A172 (cell line): ENCODE measurements around a stretch of chr6.

DNA sequence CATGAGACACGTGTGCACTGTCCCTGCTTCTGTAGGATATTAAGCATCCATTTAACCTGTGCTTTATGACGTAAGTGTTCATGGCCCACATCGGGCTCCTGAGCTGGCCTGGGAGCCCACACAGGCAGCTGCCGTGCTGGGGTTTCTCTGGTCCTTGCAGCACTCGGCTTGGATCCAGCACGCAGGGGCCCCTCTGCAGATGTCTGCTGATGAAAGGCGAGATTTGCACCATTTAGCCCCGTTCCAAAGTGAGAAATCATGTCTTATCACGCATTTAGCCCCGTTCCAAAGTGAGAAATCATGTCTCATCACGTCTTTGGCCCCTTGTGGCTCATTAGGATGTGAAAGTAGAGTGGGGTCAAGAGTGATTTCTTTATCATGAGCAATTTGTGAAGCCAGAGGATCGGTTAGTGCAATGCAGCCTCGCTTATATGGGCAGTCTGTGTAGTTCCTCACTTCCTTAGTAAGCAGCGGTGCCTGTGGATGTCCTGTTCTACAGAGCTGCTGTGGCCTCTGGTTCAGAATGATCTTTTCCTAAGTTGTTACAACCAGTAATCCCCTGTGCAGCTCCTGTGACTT lies 25.4 kb downstream of the DUSP22 start:
- RAMPAGE, long total RNA: no peak

- RAMPAGE, long total RNA: no peak
These were observed 33.1 kb upstream of the IRF4 start for GRCh38 chr6:358384-358905.

DNA sequence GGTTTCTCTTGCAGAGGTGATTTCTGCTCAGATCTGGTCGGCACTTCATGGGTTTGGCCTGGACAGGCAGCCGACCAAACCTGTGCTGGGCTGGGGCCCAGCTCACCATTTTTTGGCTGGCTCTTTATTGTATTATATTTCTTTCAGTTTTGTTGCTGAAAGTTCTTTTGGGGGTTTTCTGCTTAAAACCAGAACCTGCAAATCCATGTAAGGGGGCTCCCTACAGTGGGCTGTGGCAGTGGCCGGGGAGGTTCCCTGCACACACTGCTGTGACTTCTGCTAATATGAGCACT lies 21.5 kb upstream of the IRF4 start:
- RAMPAGE, long total RNA: no peak

- RAMPAGE, long total RNA: no peak
These were observed 15.4 kb upstream of the EXOC2 start for GRCh38 chr6:708278-708832.

DNA sequence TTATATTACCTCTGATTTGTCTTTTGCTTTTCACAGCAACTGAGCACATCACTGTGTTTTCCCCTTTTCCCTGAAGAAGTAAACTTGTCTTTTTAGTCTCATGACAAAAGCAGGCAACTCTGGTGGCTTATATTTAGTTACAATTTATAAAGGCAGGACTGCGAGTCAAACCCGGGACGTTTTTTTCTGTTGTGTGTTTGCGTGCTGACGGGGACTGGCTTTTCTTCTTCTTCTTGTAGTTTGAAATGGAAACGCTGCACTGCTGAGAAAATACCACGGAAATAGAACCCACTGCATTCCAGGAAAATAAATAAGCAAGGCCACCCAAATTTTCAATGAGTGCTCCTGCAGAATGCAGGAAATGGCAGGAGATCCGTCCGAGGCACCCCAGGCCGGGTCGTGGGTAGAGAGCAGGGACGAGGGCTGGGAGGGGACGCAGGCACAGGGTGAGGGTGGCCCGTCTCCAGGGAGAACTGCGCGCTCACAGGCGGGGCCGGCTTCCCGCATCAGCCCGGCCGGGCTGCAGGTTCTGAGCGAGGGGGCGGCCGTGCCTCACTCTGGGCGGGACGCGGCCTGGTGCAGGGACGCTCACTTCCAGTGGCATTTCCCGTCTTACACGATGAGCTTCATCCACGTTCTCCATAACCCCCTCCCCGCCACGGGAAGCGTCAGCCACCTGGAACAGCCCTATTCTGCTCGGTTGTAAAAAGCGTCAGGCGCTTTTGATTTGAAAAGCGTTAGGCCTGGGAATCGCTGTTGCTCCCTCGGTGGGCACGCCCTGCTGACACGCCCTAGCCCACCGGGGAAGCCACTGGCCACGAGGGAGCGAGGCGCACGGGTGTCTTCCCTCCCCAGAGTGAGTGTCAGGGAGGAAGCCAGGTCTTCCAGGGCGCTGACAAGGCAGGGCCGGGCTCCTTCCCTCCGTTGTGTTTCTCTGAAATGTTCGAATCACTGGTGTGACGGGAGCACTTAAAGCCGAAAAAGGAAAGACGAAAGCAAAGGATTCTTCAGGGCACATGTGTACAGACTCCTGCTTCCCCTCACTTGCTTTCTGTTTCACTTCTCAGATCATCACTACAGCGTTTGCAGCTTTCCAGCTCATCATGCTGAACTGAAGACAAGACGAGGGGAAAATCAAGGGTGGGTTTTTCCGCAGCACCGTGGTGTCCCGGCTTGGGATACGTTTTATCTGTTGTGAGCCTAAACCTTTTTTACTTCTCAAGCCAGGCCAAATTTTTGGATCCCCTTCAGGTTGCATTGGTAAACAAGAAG lies 18.0 kb upstream of the EXOC2 start:
- RAMPAGE, long total RNA: no peak

- RAMPAGE, long total RNA: no peak
These were observed 144.5 kb upstream of the EXOC2 start for GRCh38 chr6:837246-837937.

GRCh38 chr6:1383432-1384437 lies 5.6 kb upstream of the FOXF2 start:
- RAMPAGE, long total RNA: no peak

- RAMPAGE, long total RNA: no peak
These were observed 4.6 kb downstream of the FOXF2 start for GRCh38 chr6:1394019-1394292.

DNA sequence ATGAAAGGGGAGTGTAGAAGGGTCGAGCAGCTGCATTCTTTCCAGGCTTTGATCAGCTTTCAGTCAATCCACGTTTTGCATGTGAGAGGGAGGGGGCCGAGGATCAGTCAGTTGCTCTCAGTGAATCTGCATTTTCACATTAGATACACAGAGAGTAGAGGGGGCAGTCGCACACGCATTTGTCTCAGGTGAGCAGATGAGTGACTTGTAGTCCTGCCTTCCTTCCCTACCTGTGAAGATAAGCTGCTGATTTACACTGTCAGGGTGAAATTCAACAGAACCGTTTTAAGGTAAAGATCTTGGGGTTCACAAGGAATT lies 78.8 kb downstream of the FOXF2 start:
- RAMPAGE, long total RNA: no peak

DNA sequence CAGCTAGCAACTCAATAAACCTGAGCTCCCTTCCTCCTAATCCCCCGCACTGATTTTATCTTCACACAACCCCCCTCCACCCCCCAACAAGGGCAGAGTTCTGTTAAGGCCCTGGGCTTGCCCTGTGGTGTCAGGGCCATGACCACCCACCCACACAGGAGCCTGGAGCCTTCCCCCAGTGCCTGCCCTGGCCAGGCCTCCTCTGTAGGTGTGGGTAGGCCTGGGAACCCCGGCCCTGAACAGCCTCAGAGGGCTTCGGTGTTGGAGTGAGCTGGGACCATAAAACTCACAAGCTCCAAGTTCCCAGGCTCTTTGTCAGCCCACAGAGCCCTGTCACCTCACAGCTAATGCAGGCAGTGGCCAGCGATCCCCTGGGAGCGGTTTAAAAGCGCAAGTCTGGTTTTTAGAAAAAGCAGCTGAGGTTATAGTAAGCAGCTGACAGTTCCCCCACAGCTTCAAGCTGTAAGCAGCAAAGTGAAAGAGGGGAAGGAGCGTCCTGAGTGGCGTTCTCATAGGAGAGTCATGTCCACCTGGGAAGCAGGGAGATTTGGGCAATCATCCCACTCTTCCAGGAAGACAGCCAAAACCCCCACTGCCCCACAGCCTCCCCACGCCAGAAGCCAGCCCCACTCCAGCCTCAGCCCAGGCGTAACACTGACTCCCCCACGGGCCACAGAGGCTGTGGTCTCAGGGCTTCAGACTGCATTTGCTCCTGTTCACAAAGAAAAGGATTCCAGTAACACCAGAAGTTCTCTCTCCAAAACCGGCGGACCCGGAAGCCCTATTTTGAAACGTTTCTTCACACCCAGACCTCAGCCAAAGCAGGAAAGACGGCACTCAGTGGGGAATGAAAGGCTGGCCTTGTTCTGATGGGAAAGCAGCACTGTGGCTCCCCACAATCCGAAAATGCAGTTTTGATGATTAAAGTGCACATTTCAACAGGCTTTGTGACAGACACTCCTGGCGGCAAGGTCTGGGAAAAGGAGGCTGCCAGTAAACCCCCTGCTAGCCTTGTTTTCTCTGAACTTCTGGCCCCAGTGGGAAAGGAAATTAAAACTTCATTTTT lies 34.3 kb upstream of the FOXC1 start:
- RAMPAGE, long total RNA: no peak

GRCh38 chr6:1615117-1615711 lies 5.5 kb downstream of the FOXC1 start:
- RAMPAGE, long total RNA: no peak

GRCh38 chr6:1627951-1628229 lies 18.2 kb downstream of the FOXC1 start:
- RAMPAGE, long total RNA: no peak

DNA sequence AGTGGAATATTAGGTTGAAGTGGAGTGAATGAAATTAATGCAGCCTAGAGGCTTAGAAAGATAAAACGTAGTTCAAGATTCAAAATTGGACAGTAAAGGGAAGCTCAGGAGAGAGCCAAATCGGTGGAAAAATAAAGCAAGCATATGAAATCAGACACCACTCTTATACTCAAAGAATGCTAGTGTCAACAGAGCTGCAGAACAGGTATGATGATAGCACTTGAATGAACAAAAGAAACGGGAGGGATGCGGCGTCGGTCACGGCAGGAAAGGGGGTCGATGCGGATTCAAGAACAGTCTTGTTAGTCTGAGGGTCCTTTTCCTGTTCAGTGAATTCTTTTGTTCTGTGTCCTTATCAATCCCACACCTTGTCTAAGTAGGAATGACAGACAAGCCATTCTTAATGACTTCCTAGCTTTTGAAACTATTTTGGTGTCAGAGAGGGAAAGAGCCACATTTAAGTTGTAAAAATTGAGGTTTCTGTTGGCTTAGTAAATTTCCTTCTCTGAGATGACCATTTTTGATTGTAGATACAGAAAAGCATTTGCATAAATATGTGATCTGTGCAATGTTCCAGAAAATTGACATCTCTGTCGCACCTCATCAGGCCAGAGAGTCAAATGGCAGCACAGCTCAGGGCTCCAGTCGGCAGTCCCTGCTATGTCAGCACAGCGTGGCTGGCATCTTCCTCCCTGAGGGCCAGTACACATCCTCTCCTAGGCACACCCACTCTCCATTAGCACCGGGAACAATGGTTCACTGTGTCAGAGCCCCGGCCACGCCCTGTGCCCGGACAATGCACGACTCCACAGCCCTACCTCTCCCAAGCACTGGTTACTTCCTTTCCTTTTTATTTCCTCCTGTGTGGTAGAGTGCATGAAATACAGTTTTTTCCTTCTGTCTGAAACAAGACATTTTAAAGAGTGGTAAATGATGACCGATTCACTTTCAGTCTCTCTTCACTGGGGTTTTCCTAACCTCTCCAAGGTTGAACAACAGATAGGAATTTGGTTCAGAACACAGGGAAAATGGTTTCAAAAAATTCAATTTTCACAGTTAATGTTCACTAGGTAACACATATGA lies 114.7 kb downstream of the FOXC1 start:
- RAMPAGE, long total RNA: no peak

DNA sequence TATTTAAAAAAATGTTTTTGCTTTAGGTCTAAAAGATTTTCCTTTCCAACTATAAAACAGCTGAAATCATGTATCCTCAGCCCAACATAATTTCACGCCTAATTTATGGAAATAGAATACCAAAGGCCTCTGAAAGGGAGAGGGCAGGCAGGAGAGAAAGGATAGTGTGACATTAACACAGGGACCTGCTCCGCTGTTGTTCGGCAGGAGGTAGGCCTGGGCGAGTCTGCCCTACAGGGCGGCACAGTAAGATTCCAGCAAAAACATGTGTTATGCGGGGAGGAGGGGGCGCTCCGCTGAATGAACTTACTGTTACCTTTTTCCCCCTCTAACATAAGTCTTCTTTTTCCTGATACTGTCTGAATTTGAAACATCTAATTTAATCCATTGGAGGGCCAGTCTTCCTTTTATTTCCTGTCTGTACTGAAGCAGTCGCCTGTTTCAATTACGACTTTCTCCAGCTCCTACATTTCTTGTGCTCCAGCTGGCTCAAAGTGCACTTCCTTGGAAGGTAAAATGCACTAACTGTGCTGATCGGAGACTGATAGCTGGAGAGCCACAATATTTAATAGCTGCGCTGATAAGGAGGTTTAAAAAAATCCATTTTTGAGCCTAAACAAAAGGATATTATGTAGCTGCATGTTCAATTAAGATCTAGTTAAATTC lies 192.8 kb downstream of the FOXC1 start:
- RAMPAGE, long total RNA: no peak

- RAMPAGE, long total RNA: no peak
These were observed 223.0 kb downstream of the FOXC1 start for GRCh38 chr6:1832617-1833231.

DNA sequence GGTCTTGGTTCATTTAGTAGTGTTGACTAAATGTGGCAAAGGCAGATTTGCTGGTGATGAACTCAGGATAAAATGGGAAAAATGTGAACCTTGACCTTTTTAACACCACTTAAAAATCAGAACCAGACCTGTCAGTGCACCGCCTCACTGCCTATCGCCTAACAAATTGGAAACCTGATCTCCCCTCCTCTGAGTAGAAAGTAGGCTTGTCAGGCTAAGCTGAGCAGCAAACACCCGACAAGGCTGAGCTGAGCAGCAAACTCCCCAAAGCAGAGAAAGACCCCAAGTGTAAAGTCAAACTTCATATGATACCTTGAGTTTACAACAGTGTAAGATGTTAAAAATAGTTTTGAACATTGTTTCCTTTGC lies 254.8 kb downstream of the FOXC1 start:
- RAMPAGE, long total RNA: no peak

DNA sequence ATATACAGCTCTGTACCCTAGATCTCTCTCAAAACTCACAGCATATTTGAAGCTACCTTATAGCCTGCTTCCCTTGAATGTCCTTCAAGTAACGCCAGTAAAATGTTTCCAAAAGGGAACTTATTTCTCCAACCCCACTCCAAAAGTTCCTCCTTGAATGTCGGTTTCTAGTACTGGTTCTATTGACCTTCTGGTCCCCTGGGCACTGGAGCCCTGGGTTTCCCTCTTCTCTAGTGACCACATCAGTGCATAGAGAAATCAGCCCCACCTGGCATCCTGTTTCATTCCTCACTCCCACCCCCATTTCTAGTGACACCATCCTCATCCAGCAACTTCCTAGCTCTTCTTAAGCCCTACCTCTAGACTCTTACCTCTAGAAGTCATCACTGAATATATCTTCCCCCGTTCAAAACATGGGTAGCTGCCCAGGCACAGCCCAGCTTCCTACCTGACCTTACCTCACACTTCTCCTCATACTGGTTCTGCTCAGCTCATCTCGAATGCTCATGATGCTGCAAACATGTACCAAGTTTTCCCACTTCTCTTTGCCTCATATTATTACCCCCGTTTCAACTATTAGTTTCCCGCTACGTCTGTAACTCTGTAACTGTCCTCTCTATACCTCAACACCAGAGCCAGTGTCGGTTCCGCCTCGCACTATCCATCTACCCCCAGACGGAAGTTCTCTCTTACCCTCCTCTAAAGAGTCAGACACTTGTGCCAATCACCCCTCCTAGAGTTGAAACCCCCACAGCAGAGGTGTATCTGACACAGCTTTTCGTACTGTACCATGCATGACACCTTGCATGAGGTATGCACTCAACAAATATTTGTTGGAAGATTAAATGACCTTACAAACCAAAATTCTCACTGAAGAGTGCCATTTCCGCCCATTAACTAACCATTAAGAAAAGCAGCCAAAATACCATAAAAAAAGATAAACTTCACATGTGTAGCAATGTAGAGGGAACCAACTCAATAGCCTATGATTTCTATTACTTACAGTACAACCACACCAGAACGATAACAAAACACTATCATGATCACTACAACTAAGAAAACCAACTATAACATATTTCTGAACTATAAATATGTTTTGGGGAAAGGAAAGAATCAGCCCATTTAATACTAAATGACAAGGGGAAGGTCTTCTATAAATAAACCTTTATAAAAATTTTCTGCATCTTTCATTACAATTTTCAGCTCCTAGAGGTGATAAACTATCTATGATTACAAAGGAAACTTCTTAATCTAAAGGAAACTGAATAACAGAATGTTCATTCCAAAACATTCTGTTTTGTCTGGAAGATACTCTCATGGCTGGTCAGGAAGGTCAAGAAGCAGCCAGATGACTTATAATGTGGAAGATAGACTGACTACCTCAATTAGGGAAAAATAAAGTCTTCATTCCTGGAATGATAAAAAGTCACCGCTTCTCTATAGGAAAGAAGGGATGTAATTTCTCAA lies 131.9 kb downstream of the GMDS start:
- RAMPAGE, long total RNA: no peak

DNA sequence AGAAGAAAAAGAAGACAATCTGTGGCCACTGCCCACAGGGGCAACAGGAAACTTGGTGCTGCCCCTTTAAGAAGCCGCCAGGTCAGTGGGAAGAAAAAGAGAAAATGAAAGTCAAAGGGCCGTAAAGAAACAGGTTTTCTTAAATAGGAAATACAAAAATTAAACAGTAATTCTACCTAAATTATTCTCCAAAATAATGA lies 23.7 kb downstream of the GMDS start:
- RAMPAGE, long total RNA: no peak

- RAMPAGE, long total RNA: no peak
These were observed 19.8 kb downstream of the GMDS start for GRCh38 chr6:2225425-2226131.

- RAMPAGE, long total RNA: no peak
These were observed 216.5 kb downstream of the MYLK4 start for GRCh38 chr6:2534271-2534617.